Left lung (tissue), 1 donor: ENCODE measurements around a stretch of chr7.

- PRO-cap = no peak
Measured at GRCh38 chr7:95394488-95394687, 1.8 kb downstream of the PON3 start.

GRCh38 chr7:95434163-95434517 lies 688 bp downstream of the PON2 start:
- PRO-cap = bidirectional peak, plus-strand start at chr7:95434444, minus-strand start at chr7:95434335

DNA sequence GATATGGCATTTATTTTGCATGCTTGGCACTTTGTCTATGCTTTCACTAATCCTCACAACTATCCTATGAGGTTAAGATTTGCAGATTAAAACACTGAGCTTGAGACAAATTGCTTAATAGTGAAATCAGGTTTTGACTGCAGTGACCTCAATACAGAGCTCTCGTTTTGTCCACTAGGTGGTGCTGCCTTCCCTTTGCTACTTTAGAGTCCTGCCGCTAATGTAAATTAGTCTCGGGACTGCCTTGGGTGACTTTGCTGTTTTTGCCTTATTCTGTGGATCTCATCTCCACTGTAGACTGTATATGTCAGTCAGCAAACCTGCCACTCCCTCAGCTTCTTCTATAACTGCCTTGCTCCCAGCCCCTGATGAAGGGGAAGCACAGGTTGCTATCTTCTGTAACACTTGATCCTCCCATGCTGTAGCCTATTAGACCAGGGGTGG lies 26.0 kb downstream of the ASB4 start:
- PRO-cap = no peak

DNA sequence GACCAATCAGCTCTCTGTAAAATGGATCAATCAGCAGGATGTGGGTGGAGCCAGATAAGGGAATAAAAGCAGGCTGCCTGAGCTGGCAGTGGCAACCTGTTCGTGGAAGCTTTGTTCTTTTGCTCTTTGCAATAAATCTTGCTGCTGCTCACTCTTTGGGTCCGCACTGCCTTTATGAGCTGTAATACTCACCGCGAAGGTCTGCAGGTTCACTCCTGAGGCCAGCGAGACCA lies 9.6 kb upstream of the PDK4 start:
- PRO-cap = no peak

GRCh38 chr7:95688906-95689478 lies 83.4 kb upstream of the DYNC1I1 start:
- PRO-cap = no peak

- PRO-cap = no peak
Measured at GRCh38 chr7:96238529-96239026, 83.3 kb downstream of the SLC25A13 start.

DNA sequence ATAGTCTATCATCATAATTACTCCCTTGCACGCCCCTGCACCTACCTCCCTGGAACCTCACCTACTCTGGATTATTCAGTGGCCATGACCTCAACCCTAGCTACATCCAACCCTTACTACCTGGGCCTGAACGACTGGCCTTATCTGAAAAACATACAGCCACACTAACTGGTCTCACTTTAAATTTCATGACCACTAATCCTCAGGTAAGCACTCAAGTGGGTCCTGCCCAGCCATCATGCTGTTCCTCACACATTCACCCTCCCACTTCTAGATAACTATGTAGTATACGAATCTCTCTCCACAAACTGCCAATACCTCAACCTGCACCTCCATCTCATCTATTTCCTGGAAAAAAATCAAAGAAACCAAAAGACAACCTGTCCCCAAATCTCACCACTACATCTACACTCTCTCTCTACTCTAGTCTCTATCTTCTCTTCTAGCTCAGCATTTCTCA lies 57.8 kb downstream of the SLC25A13 start:
- PRO-cap = no peak

DNA sequence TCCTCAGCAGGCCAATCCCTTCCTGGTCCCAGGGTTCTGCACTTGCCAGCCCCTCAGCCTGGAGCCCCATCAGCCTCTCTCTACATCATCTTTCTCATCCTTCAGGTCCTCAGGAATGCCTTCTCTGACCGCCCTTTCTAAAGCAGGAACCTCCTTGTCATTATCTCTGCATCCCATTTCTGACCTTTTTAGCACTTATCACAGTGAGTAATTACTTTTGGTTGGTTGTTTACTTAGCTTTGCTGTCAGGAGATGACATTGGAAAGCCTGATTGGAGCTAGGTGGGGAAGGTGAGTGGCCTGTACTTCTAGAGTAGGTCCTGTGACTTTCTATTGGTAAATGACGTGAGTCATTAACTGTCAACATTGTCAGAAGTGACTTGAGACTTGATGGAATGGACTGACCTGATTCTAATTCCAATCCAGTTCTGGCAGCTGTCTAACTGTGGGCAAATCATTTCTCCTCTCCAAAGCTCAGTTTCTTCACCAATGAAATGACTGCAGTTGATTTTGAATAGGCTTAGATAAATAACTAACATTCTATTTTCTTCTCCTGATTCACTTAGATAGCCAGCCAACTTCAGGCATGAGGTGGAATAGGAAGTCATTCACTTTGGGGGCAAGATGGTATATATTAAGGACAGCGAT lies 9.4 kb upstream of the SLC25A13 start:
- PRO-cap = no peak

DNA sequence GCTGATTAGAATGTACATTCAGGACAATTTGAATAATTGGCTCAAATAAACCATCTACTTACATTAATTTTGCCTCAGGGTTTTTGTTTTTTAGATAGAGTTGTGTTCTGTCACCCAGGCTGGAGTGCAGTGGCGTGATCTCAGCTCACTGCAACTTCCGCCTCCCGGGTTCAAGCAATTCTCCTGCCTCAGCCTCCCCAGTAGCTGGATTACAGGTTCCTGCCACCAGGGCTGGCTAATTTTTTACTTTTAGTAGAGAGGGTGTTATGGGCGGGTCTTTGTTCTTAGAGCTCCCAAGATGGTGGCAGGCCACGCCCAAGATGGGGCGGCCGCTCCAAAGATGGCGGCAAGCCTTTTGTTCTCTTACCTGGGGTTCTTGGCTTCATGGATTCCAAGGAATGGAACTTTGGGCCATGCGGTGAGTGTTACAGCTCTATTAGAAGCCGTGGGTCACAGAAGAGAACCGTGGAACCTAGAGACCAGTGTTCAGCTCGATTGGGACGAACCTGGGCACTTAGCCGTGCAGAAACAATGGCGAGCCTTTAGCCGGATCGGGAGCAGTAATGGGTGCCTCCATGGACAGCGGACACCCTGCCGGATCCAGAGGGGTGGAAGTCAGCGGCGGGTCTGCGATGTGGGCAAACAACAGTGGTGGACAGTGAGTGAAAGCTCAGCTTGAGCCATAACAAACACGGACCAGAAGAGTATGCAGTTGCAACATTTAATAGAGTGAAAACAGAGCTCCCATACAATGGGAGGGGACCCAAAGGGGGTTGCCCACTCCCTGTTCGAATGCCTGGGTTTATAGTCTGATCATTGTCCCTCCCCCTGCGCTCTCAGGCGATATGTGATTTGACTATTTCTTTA lies 36.4 kb upstream of the SLC25A13 start:
- PRO-cap = no peak

GRCh38 chr7:96949713-96950317 lies 55.5 kb upstream of the DLX6 start:
- PRO-cap = no peak

GRCh38 chr7:97770800-97771421 lies 39.0 kb downstream of the TAC1 start:
- PRO-cap = no peak

- PRO-cap = no peak
Measured at GRCh38 chr7:97973078-97973598, 16.9 kb downstream of the OCM2 start.

DNA sequence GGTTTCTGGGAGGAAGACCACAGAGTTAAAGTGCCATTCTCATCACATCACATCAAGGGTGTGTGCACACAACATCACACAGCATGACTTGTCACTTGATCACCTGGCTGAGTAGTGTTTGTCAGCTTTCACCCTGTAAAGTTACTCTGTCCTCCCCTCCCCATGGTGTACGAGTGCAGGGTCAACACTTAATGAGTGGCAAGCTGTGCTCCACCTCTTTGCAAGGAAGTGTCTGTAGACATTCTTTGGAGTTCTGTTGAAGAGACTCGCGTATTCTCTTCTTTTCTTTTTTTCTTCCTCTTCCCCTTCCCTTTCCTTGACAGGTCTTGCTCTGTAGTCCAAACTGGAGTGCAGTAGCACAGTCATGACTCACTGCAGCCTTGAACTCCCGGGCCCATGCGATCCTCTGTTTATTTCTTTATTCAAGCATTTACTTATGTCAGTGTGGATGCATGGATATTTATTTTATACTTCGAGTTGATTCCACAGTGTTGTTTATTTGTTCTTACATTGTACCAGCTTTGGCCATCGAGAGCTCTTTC lies 10.4 kb downstream of the LMTK2 start:
- PRO-cap = unidirectional peak, plus-strand start at position 241 of the sequence

DNA sequence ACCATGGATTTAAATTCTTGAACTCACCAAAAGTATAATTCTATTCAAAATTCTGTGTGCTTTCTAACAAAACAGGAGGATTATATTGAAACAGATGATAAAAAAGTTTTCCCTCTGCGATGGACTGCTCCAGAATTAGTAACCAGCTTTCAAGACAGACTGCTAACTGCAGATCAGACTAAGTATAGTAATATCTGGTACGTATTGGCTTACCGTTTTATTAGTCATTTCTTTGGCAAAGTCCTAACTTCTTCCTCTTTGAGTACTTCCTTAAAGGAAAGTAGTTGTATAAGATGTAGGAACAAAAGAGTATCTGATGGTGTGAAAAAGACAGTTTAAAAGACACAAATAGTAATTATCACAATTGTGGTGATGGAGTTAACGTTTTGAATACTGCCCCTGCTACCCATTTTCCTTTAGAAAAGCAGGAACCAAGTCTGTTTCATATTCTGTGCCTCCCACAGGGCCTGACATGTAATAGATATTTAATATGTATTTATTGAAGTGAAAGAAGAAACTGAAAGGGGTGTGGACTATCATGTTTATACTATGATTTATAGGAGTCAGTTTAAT lies 24.4 kb upstream of the BHLHA15 start:
- PRO-cap = no peak

DNA sequence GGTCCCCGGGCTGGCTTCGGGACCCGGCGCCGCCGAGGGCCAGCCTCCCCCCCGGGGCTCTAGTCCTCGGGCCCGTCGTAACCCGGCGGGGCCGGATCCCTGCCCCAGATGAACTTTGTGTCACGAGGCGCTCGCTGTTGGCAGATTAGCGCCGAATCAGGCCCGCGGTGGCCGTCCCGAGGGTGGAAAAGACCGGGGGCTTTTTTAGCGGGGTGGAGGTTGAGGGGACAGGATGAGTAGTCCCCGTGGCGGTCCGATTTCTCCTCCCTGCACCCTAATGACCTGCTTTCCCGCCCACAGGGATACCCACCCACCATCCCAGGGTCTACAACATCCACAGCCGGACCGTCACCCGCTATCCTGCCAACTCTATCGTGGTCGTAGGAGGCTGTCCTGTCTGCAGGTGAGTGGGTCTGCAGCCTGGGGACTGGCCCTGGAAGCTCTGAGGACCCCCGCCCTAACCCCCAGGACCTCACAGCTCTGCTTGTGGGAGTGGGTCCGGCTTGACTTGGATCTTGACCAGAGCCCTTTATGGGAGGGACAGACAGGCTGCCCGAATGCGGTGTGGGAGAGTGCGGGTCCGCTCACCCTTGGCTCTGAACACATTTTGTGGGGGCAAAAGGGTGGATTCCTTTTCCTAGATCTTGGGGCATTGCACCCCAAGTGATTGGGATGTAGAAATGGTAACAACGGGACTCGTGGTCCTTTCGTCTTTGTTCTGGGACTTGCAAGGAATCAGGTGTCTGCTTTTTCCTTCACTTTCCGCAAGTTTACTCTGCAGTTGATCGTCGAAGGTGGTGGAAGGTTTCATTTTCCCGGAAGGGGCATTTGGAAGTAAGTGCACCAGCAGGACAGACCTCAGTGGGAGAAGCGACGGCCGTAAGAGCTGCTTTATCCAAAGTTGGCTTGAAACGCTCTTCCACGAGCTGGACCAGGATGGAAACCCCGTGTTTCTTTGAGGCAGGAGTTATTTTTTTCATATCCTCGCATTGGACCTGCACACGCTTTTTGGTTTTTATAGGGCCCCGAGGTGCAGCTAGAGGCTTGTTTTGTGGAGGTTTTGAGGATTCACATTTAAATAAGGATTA lies 909 bp downstream of the BRI3 start:
- PRO-cap = no peak

- PRO-cap = unidirectional peak, plus-strand start at chr7:98291191
Measured at GRCh38 chr7:98290779-98291639, 9.5 kb downstream of the BRI3 start.

DNA sequence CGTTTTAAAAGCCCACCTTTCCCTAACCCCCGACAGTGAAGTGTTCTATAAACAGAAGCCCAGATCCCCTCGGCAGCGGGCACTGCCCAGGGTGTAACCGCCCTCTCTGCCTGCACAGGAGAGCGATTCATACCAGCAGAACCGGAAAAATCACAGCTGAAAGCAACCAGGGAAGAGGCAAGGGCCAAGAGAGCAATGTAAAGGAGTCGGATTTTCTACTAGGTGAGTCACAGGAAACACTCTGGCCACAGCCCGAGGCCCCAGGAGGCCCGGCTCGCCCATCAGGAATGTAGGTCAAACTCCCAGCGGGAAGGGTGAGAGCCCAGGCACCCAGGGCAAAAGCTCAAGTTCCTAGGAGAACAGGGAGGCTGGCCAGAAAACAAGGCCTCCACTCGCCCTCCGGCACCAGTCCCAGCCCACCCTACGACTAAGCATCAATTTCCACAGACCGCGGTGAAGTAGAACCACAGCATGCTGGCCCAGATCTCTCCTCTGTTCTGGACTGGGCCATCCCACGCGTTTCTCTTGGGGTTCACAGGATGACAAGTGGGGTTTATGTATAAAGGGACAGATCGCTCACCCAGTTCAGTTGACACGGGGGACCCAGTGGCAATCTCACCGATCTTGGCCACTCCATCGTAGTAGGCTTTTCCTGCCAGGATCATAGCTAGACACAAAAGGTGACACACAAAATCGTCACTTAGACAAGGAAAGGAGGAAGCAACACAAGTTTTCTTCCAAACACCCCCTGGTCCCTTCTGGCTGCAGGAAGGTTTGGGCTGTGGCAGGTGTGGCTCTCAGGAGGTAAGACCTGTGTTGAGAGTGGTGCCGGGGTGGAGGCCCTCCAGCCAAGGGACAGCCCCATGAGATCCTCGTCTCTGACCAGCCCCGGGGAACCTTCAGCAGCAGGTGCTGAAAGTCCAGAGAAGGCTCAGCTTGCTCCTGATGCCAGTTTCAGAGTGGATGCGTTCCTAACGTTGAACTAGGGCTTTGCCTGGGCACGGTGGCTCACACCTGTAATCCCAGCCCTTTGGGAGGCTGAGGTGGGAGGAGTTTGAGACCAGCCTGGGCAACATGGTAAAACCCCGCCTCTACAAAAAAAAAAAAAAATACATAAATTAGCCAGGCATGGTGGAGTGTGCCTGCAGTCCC lies 46.1 kb downstream of the BAIAP2L1 start:
- PRO-cap = unidirectional peak, minus-strand start at position 131 of the sequence

DNA sequence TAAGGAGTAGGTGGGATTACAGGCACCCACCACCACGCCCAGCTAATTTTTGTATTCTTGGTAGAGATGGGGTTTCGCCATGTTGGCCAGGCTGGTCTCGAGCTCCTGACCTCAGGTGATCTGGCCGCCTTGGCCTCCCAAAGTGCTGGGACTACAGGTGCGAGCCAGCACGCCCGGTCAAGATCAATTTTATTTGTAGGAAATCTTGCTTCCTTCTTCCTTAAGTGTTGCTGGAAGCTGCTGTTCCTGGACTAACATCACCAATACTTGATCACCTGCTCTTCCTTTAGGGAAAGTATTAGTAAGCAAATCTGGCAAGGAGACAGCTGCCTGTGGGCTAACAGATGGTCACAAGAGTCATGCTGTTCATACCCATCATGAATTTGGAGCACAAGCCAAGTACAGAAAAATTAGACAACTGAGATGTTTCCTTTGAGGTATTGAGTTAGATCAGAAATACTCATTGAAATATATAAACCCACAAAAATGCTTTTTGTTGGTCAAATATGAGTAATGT lies 28.0 kb downstream of the BAIAP2L1 start:
- PRO-cap = no peak

- PRO-cap = no peak
Measured at GRCh38 chr7:98401245-98401506, 286 bp upstream of the BAIAP2L1 start.

GRCh38 chr7:98419742-98420003 lies 18.8 kb upstream of the BAIAP2L1 start:
- PRO-cap = no peak